Tibial nerve (tissue), 3 donors: ENCODE measurements around the gene SPDYE2.

GRCh38 chr7:102061750-102062430 is 224.8 kb upstream of the SH2B2 start:
- PRO-cap = no peak
- RAMPAGE, long total RNA, 3 experiments = no peak in any of the 3 experiments

GRCh38 chr7:102080363-102081374 is 206.0 kb upstream of the SH2B2 start:
- PRO-cap = no peak
- RAMPAGE, long total RNA, 3 experiments = no peak in any of the 3 experiments

DNA sequence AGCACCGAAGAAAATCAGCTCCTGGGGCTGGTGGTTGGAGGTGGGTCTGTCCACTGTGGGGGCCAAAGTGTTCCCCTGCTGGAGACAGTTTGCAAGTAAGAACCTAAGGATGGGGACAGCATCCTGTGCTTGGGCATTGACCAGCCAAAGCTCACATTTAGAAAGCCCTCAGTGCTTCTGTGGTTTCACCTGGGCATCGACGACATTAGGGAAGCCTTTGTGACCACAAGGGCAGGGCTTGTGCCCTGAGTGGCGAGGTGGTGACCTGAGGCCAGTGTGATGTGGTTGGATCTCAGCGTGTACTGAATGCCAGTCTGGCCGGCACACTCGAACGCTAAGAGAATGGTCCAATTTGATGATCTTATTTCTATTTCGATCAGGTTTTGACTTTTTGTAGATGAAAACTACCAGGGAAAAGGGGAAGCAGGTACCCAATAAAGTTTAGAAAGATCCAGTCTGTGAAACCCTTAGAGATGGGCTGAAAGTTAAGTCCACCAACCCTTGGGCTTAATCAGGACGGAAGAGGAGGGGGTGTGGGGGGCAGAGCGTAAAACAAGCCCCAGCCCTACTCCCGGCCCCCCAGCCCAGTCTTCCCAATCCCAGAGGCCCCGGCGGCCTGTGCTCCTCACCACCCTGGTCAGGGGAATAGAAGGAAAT is 32.0 kb upstream of the SH2B2 start:
- PRO-cap = no peak
- RAMPAGE, long total RNA, 3 experiments = no peak in any of the 3 experiments

GRCh38 chr7:102306789-102307699 is 20.4 kb downstream of the SH2B2 start:
- PRO-cap = no peak
- RAMPAGE, long total RNA, 3 experiments = no peak in any of the 3 experiments

GRCh38 chr7:102321228-102321861 is 34.7 kb downstream of the SH2B2 start:
- PRO-cap = unidirectional peak, plus-strand start at chr7:102321386
- RAMPAGE, long total RNA, 3 experiments = no peak in any of the 3 experiments

DNA sequence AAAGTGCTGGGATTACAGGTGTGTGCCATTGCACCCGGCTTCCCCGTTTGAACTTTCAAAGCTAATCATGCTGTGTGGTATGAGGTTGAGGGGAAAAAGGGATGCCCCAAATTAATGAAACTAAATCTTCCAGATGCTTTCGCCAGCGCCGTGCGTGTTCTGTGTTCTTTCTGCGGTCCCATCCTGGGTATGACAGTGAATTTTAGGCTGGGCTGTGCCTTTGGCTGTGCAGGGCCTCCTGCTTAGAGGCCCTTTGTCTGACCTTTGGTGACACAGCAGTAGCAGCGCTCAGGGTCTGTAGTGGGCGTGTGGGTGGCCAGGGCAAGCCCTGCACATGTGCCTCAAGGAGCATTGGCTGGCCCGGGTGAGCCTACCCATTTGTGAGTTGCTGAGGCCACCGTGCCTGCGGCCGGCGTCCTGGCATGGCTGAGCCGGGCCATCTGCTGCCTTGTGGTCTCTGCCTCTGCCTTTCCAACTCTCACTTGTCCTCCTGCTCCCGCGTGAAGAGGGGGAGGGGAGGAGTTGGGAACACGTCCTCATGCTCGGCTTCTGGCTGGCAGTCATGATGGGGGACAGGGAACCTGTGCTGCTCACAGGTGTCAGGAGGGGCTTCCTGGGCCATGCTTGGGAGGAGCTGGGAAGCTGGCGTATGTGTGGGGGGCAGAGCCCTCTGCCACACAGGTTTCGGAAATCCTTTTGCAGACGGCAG is 9.3 kb upstream of the ORAI2 start:
- PRO-cap = no peak
- RAMPAGE, long total RNA, 3 experiments = no peak in any of the 3 experiments

GRCh38 chr7:102448806-102449241 is 15.4 kb downstream of the ORAI2 start:
- PRO-cap = no peak
- RAMPAGE, long total RNA, 3 experiments = no peak in any of the 3 experiments

GRCh38 chr7:102550967-102551708 is at the start of gene SPDYE2:
SPDYE2 (plus strand) TSS chr7:102551226.
- PRO-cap = no peak
- RAMPAGE, long total RNA, 3 experiments = start-site peak on the minus strand in 1 of 3 experiments, at chr7:102551291-102551531 at its widest, 11 reads per replicate

DNA sequence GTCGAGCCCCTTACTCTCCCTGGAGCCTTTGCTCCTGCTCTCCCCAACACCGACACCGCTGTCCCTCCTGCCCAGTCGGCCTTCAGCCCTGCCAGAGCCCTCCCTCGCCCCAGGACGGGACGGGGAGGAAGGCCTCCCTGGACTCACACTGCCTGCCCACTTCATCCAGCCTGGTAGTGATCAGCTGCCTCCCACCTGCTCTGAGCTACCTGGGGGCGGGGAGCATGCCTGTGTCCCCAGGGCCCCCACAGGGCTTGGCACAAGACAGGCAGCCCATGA is 4.6 kb downstream of the RASA4 start:
- PRO-cap = no peak
- RAMPAGE, long total RNA, 3 experiments = no peak in any of the 3 experiments

GRCh38 chr7:102875803-102876405 is 36.9 kb upstream of the LRRC17 start:
- PRO-cap = no peak
- RAMPAGE, long total RNA, 3 experiments = no peak in any of the 3 experiments

- PRO-cap = no peak
- RAMPAGE, long total RNA, 3 experiments = no peak in any of the 3 experiments
These were observed 2.0 kb downstream of the LRRC17 start for GRCh38 chr7:102914388-102915576.

DNA sequence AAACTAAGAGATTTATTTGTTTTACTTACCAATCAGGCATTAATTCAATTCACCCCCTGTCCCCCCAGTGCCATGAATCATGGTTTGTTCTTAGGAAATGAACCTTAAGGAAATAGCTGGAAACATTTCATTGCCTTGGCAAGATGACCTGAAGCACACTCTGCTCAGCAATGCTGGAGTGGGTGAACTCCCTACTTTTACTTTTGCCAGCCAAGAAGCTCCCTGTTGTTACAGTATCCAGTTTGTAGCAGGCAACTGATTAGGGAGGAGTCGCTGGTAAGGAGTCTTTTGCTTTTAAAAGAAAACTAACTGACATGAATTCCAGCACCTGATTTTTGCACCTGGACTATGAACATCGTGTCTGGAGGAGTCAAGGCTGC is 13.7 kb upstream of the NAPEPLD start:
- PRO-cap = no peak
- RAMPAGE, long total RNA, 3 experiments = no peak in any of the 3 experiments

GRCh38 chr7:103308053-103308496 is 10.8 kb downstream of the PMPCB start:
- PRO-cap = no peak
- RAMPAGE, long total RNA, 3 experiments = no peak in any of the 3 experiments

DNA sequence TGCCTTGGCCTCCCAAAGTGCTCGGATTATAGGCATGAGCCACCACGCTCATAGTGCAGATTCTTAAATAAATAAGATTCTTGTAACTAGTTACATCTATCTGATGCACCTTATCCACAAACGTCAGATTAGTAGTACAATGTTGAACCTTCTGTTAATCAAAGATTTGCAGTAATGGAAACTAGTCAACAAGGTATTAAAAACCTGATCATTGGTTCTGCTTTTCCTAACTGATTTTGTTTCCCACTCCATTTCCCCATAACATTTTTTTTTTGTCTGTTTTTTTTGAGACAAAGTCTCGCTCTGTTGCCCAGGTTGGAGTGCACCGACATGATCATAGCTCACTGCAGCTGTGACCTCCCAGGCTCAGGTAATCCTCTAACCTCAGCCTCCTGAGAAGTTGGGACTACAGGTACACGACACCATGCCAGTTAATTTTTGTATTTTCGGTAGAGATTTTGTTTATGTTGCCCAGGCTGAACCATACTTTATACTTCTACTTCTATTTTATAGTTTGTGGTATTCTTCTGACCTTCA is 20.7 kb downstream of the PMPCB start:
- PRO-cap = no peak
- RAMPAGE, long total RNA, 3 experiments = no peak in any of the 3 experiments

- PRO-cap = no peak
- RAMPAGE, long total RNA, 3 experiments = no peak in any of the 3 experiments
These were observed 261.5 kb downstream of the RELN start for GRCh38 chr7:103728018-103728292.

- PRO-cap = no peak
- RAMPAGE, long total RNA, 3 experiments = no peak in any of the 3 experiments
These were observed 47.0 kb downstream of the LHFPL3 start for GRCh38 chr7:104375429-104375848.

DNA sequence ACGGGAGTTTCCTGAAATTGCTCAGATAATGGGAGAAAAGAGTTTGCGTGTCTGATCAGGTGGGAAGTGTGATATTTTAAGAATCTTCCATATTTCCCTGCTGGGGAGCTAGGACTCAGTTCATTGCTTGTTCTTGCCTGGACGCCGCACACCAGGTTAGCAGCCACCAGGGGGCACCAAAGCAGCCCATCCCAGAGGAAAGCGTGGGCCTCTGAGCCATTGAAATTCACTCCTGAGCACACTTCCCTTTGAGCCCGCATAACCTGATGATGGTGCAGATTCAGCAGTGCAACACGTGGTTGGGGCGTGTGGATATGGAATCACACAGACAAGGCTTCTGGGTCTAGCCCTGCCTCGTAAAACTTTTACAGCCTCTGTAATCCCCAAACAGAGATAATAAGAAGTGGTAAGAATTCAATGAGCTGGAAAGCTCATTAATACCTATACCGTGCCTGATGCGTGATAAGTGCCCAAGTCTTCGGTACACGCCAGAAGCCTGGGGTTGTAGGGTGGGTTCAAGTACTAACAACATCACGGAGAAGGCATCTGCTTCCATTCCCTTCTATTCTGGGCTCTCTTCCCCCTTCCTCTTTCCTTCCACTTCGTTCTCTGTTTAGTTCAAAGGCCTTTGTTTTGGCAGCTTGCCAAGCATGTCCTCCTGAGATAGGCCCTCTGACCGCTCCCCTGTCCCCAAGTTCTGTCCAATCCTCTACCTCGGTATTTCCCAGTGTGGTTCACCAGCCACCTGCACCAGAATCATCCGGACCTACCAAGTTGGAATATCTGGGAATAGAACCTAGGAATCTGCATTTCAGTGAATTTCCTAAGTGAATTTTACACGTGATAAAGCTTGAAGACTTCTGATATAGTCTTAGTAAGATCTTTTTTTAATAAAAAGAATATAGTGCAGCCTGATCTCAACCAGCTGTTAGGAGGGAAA is 130.1 kb upstream of the KMT2E start:
- PRO-cap = no peak
- RAMPAGE, long total RNA, 3 experiments = no peak in any of the 3 experiments

GRCh38 chr7:105013119-105014166 is 562 bp upstream of the KMT2E start:
- PRO-cap = bidirectional peak, plus-strand start at chr7:105013199, minus-strand start at chr7:105013047; bidirectional peak, plus-strand start at chr7:105013719, minus-strand start at chr7:105013583; bidirectional peak, plus-strand start at chr7:105014205, minus-strand start at chr7:105014086
- RAMPAGE, long total RNA, 3 experiments = start-site peak on the minus strand in 3 of 3 experiments, at chr7:105013597-105014120 at its widest, 23 to 119 reads per replicate

- PRO-cap = no peak
- RAMPAGE, long total RNA, 3 experiments = no peak in any of the 3 experiments
These were observed 16.5 kb downstream of the KMT2E start for GRCh38 chr7:105030505-105030881.

DNA sequence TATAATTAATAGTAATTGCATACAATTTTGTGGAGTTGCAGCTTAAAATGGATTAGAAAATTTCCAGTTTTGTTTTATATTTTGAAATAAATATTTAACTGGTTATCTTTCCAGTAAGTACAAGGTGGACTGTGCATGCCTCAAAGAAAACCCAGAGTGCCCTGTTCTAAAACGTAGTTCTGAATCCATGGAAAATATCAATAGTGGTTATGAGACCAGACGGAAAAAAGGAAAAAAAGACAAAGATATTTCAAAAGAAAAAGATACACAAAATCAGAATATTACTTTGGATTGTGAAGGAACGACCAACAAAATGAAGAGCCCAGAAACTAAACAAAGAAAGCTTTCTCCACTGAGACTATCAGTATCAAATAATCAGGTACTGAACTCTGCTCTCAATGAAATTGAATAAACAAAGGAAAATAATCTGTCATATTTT is 75.9 kb downstream of the KMT2E start:
- PRO-cap = no peak
- RAMPAGE, long total RNA, 3 experiments = no peak in any of the 3 experiments